Camera-type eye (tissue), 1 donor: Measurements from ENCODE around the genes GAS7 and MYH13.

DNA sequence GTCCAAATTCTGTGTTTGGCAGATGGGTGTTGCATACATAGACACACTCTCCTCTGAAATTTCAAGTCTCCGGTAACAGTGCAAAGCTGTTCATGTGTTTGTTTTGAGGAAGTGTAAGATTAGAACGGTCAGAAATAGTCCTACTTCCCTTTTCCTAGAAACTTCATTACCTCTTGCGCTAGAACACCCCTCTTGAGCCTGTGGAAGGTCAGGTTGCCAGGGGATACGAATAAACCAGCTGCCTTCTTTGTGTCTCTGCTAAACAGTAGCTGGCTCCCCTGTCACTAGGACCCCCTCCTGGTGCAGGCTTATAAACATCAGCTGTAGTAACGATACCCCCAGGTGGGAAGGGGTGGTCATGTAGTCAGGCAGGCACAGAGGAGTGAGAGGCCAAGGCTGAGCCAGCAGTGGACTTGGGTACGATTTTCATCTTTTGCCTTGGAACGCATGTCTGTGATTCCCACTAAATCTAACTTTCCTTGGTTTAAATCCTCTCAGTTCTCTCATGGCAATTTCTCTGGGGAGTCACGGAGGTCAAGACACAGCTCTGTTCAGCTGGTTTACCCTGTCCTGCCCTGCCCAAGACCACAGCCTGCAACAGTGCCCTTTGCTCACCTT lies 113.5 kb upstream of the RCVRN start:
- RAMPAGE, long total RNA, result no peak

DNA sequence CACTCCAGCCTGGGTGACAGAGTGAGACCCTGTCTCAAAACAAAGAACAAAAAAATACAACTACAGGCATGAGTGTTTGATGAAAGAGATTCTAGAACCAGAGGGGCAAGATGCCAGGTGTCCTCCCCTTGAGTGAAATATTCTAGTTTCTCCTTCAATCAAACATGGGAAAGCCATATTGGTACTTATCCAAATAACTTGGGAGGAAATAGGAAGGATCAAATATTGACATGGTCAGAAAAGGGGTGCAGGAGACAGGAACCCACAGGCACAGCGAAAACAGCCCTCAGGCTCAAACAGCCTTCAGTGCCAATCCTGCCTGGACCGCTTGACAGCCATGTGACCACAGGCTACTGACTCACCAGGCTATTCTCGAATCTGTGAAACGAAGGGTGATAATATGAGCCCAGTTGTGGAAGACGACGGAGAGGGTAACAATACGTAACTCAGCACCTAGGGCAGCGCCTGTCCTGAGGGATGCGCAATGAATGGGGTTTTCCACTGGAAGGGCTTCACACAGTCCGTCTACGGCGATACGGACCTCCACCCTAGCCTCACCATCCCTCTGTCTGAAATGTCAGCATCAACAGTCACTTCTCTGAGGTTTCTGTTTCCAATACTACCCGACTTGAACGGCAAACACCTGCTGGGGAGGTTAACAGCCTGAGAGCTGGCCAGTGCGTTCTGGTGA lies 117.3 kb upstream of the RCVRN start:
- RAMPAGE, long total RNA, result no peak

DNA sequence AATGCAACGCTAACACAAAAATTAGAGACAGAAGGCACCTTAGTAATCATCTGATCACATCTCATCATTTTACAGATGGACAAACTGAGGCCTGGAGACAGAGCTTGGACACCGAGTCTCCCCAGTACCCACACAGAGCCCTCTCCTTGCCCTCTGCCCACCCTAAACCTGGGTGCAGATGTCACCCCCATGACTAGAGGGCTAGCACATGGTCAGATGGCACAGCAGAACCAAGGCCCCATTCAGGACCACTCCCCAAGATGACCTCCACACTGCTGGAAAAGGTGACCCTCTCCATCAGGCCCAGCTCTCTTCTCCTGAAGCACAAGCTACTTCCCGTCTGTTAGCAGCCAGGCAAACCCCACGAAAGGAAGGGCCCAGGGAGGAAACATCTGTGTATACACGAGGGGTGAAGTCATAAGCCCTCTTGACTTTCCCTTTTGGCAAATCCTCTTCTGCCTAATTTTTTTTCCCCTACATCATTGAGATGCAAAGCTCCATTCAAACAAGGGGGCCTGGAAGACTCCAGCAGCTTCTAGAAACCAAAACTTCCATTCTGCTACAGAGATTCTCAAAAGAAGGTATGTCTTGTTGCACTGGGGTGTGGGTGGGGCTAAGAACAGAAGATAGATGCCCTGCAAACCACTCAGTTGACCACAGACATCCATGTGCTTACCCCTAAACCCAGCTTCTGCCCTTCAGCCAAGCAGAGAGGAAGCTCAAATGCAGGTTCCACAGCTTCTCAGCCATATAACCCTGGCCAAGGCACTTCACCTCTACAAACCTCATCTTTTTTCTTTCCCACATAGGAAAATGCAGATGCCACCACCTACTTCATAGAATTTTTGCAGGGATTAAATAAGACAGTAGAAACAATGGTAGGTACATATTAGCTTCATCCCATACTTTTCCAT lies 145.5 kb upstream of the RCVRN start:
- RAMPAGE, long total RNA, result no peak

- RAMPAGE, long total RNA, result no peak
Observed at GRCh38 chr17:10113432-10113871, 85.0 kb downstream of the GAS7 start.

GRCh38 chr17:10127614-10128477 lies 70.6 kb downstream of the GAS7 start:
- RAMPAGE, long total RNA, result no peak

DNA sequence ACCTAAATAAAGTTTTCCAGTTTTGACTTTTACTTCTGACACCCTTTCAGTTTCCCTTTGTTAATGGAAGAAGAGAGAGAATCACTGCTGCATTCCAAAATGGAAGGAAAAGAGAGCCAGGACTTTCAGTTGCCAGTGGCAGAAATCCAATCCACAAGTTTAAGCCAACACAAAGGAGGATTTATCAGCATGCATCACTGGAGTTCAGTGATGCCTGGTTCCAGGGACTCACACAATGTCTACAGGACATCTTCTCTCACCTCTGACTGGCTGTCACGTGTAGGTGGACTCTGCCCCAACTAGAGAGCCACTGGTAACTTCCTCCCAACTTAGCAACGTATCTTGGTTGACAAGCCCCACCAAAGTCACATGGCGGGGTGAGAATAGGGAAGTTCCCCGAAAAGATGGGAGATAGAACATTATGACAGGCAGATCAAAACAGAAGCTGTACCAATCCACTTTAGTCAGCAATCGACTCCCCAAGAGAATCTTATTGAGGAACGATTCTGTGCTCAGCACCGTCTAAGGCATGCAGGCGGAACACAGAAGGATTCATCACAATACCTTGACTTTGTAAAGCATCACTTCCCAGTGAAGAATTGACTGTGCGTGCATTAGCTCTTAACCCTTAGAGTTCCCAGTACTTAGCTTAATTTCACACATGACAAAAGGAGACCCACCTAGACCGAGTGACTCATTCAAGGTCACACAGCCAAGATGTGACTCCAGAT lies 46.4 kb downstream of the GAS7 start:
- RAMPAGE, long total RNA, result no peak

DNA sequence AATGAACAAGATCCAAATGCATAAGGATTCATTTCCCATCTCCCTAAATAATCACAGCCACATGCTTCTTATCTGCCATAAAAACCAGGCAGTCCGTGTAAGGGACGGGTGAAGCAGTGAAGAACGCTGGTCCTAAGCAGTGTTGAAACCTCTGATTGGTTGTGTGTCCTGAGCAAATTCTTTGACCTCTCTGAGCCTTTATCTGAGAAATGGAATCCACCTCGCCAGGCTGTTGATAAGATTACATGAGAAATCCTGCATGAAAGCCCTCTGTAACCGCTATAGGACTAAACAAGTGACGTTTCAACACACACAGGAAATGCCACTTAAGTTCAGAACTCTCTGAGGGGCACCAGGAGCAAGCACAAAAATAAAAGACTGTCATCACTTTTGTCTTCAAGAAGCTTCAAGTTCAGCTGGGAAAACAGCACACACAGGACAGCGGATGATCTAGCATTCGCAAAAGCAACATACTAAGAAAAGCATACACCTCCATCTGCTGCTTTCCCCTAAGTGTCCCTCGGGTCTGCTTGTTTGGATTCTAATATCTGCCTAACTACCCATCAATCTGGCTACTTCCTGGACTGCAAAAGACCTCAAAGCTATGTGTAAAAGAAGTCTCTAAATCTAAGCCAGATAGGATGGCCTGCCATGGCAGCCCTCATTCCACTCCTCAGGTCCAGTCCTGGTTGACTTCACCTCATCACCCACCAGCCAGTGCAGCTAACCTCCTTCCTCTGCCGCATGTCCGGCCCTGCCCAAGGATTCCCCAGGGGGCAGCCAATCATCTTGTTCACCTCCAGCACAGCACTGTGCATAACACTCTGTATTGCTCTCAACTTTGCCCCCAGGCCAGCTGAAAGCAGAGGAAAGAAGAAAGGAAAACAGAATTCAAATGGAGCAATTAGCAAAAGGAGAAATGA lies 26.6 kb downstream of the GAS7 start:
- RAMPAGE, long total RNA, result no peak

DNA sequence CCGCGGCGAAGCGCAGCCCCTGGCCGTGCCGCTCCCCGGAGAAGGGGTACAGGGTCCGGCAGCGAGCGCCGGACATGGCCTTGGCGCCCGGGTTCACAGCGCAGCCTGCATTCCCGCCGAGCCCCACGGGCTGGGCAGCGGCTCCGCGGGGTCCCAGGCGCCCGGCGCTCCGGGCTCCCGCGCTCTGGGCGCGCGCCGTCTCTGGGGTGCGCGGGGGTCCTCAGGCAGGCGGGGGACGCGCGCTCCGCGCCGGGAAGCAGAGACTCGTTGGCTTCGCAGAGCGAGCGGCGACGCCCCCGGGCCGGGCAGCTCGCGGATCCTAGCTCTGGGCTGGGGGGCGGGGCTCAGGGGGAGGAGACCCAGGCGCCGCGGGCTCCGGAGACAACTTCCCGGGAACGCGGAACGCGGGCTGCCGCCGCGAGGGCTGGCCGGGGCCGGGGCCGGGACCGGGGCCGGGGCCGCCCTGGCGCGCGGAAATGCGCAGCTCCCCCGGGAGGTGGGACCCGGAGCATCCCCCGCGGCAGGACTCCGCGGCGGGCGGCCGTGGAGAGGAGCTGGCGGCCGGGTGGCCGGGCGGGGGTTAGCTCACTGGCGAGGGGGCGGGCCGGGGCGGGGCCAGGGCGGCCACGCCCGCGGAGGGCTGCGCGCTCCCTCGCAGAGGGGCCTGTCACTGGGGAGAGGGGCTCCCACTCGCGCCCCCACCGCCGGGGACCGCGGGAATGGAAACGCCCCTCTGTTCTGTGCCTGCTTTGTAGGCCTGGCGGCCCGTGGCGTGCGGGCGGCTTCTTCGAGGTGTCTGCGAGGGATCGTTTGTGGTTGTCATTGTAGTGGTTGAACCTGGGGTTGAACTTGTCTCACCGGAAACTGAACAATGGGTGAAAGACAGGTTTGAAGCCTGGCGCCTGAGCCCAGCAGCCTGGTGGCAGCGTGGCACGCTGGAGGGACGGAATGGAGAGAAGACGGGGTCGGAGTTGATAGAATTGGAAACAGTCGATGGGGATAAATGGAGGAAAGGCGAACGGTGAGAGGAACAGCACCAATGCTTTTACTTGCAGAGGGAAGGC lies at the start of gene GAS7:
Gene GAS7 (minus strand): TSS at position 292 of the 1,064 bp plus-strand sequence.
- RAMPAGE, long total RNA, result no peak

DNA sequence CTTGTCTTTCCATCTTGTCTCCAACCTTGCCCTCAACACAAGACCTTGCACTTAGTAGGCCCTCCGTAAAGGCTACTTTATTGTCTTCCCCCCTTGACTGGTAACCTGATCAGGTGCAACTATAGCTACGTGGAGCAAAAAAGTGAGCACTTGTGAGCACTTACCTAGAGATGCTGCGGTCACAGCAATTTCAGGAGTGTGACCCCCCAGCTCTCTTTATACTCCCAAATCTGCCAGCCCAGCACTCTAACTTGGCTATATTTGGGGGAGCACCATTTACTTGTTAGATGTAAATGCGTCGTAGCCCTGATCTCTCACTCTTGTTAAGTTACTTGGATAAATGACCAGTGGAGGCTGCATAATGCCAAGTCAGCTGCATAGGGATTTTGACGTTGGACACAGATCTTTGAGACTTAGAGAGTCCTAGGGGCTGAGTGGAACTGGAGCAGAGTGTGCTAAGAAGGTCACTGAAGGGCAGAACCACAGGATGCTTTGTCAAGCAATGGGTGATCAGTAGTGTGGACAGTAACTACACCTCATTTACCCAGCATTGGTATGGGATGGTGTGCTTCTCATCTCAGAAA lies at the start of gene MYH13:
Gene MYH13 (minus strand): TSS at position 192 of the 584 bp plus-strand sequence.
- RAMPAGE, long total RNA, result no peak

GRCh38 chr17:10617988-10618688 lies 39.0 kb downstream of the MYH3 start:
- RAMPAGE, long total RNA, result no peak

- RAMPAGE, long total RNA, result no peak
Observed at GRCh38 chr17:10789767-10790434, 14.0 kb downstream of the TMEM238L start.

- RAMPAGE, long total RNA, result no peak
Observed at GRCh38 chr17:10797607-10798712, 5.9 kb downstream of the TMEM238L start.

- RAMPAGE, long total RNA, result no peak
Observed at GRCh38 chr17:10807607-10808057, 3.7 kb upstream of the TMEM238L start.

DNA sequence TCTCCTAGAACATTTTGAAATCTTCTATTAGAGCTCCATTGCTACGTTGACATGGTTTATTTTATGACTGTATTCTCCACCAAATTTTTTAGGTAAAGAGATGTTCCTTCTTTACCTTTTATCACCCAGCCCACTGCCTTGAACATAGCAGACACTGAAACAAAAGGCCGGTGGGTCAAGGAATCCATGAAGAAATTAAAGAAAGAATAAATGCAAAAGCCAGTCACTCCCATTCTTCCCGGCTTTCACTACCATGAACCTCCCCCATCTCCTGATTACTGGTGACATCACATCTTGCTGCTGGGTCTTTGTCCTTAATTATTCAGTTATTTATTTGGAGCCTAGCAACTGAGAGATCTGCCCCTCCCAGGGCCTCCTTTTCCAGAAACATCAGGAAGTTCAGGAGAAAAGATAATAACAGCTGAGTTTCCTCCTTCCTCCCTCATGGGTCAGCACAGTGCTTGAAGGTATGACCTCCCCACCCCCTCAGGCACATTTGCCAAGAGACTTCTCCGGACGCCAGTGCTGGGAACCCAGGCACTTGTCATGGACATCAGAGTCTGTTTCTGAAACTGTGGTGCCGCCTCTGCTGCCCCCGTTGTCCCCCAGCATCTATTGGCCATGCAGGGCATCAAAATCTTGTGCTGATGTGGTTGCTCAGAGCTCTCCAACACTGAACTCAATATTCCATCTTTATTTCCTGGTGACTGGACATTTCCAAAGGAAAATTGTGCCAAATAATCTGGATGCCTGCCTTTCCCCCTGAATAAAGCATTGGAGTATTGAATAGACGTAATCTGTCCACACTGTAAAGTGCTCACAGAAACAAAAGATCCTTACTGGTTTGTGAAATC lies 72.0 kb downstream of the ZNF18 start:
- RAMPAGE, long total RNA, result no peak

GRCh38 chr17:11973969-11974723 lies 23.1 kb downstream of the ZNF18 start:
- RAMPAGE, long total RNA, result no peak

DNA sequence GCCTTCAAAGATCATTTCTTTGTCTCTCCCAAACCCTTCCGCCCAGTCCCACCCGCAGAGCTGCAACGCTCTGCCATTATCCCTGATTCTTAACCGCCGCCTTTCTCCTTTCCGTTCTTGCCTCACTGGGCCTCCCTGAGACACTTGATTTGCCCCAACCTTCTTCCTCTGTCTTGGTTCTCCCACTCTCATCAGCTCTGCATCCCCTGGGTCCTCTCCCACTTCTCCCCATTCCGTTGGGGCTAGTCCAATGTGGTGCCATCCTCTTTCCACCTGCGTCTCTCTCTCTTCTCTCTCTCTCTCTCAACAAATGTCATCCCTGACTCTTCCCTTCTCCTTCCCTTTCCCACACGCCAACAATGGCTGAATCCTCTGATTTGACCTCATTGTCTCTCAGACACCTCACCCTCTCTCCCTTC lies 501 bp upstream of the ZNF18 start:
- RAMPAGE, long total RNA, result no peak

GRCh38 chr17:12141236-12142173 lies 120.8 kb downstream of the MAP2K4 start:
- RAMPAGE, long total RNA, result no peak

- RAMPAGE, long total RNA, result no peak
Observed at GRCh38 chr17:12619406-12619964, 46.2 kb upstream of the MYOCD start.

DNA sequence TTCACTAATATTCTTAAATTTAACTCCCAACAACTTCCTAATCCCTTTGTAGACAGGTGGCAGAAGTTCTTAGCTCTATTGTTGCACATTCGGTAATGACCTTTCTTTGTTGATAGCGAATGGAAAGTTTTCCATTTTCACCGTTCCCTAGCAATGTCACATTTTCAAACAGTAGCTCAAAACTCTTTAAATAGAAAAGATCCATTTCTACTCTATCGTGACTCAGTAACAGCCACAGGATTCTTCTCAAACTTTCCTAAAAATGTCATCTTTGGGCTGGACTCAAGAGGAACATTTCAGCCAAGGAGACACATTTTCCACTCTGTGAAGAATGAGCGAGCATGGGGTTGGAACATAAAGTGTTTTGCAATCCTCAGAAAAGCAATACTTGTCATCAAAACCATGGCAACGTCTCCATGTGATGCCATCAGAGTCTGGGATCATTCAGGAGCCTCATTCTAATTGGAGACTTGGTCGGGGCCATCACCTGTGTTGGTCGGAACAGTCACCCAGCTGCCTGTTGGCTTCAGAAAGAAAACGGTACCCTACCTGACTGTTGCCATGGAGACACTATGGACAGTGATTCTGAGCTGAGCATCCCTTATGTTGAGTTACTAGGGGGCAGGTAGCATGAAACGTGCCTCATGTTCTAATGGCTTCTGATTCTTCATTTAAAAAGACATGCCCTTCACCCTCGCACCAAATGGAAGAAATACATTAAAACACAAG lies 25.4 kb downstream of the MYOCD start:
- RAMPAGE, long total RNA, result no peak

GRCh38 chr17:12731732-12732038 lies 57.6 kb upstream of the ARHGAP44 start:
- RAMPAGE, long total RNA, result no peak